H9 (cell line): ENCODE results near the gene MCTP2.

DNA sequence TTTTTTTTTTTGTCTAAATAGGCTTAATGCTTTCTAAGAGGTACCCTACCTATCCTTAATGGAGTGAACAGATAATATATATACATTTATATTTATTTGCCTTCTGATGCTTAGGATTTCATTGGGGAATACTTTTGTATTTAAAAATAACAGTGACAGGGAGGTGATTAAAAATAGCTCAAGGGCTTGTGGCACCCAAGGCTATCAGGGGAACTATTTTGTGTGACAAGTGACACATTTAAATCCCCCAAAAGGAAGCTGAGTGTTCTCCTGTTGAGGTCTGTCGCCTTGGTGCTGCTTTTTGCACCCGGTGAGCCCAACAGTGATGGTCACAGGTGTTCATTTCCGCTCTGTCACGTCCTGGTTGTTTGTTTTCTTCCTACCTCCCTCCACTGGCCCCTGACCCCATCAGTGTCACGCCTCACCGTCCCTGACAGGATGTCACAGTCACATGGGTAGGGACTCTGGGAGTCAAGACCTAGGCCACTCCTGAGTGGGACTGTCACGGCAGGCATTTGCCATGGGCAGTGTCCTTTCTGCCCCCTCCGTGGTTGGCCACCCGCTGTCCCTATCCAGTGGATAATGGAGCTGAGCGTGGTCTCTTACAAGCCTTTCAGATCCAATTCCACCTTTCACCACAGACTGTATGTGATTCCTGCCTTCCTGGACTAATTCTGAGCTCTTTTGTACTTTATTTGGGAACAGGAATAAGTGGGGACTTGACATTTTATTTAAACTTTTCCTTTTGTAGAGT, 11.2 kb downstream of the SLCO3A1 start:
- PRO-cap: no peak

DNA sequence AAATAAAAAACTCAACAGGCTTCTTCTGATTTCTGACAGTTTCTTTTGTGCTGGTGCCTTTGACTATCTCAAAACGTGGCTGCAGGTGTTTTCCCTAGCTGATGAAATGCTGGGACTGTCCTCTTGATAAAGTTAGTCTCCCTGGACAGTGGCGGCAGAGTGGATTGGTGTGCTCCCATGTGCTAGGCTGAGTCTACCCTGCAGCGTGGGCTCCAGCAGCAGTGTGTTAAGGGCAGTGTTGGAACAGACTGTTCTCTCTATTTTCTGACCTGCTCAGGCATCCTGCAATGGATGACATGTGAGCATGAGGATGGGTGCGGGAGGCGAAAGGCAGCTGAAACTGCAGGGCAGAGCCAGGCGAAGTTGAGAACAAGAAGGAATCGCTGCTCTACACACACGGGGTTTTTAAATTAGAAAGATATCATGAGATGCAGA, 44.0 kb downstream of the SLCO3A1 start:
- PRO-cap: no peak

DNA sequence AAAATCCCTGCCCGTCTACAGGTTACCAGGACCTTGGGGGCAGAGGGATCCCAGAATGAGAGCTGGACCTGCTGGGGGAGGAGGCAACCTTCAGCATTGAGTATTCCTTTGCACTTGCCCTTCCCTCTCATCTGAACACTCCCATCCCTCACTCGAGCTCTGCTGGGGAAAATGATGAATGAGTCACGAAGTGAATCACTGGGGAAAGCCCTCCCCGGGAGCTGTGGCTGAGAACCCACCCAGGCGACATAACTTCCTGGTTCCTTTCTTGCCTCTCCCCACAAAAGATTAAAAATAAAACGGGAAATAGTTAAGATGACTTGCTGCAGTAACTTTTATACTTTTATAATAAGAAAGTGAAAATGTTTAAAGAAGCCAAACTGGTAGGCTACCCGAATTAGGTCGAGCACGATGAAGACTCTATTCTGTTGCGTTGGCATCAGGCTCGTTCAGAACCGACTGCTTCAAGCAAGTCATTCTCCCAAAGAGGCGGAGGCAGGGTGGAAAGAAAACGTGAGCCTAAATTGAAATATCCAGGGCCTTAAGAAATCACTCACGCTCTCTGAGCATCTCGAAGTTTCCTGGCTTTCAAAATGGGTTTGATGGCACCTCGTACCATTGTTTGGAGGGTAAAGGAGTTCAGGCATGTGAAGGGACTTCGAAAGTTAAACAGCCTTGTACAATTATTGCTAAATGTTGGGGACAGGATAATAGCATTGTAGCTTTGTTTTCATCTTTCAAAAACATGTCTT, 216.3 kb downstream of the SLCO3A1 start:
- PRO-cap: no peak

DNA sequence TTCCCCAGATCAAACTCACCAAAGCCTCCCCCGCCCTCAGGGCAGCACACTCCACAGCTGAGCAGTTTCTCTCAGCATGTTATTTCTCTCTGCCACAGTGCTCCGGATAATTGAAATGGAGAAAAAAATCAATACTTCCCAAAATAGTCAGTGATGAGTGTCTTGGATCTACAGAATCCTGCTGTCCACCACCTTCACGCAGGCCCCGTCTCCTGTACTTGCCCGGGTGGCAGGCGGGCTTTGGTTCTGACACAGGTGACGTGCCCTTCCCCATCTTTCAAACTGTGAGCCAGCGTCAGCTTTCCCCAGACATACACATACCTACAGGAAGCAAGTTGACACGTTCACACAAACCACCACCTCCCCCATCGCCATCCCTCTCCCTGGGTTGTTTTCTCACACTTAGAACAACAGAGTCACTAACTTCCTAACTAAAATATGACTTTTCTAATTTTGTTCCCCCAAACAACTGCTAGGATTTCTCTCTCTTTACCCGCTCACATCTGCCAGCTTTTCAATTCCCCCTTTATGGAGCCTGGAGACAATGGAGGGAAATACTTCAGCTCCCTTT, 248.2 kb downstream of the SLCO3A1 start:
- PRO-cap: no peak

DNA sequence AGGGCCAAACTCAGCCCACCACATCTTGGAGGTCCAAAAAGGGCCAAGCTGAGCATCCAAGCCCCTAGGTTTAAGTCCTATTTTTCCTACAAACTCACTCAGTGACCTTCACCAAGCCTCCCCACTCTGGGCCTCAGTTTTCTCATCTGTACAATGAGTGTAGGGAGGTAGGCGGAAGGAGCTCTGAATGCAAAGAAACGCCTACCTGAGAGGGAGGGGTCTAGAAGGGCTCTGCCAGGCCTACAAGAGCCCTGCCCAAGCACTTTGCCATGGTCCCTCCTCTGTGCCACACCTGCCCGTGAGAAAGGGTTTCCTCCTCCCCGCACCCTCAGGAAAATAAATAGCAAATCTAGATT, 7.1 kb downstream of the FAM174B start:
- PRO-cap: no peak

DNA sequence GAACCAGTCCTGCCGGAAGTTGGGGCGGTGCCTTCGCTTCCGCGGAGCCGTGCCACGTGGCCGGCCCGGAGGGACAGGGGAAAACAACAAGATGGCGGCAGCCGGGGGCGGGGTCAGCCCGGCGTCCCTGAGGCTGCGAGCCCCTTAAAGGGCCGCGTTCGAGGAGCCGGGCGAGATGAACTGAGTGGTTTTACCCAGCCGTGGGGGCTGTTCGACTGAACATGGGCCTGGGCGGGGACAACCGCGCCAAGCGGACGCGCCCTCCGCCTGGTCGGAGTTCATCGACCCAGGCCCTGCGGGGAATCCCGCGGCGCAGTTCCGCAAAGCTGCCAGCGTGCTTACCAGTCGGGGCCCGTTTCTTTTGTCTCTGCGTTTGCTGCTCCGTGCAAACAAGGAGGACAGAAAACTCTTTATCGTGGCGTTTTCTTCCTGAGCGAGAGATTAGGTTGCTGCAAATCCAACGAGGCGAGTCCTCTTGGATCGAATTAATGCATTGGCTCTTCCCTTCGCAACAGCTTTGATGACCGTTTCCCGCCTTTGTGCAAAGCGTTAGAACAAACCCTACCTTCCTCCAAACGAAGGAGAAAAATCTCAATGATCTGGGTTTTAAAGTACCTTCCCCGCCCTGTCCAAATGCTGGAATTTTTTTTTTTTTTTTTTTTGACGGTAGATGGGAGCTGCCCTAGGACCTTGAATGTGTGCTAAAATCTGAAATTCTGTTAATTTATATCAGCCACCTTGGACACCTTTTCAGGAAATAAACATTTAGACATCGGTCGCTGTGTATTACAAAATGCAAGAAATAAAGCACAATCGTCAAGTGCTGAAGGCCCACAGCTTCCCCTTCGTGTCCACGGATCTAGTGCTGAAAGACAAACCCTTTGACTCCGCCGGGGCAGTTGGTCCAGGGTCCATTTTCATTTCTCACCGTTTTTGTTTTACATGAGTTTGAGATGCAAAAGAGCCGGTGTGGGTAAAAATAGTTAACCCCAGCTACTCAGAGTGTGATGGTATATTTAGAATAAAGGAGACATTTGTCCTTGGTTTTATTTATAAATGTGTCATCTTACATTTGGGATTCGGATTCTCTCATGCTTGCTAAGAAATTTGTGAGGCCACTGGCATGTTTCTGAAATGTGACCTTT, 90.4 kb upstream of the CHD2 start:
- PRO-cap: bidirectional peak, plus-strand start at position 173 of the sequence, minus-strand start at position 182 of the sequence; bidirectional peak, plus-strand start at position 898 of the sequence, minus-strand start at position 861 of the sequence

- PRO-cap: bidirectional peak, plus-strand start at chr15:92903411, minus-strand start at chr15:92903368
Observed at GRCh38 chr15:92902533-92903603, 2.7 kb downstream of the CHD2 start.

DNA sequence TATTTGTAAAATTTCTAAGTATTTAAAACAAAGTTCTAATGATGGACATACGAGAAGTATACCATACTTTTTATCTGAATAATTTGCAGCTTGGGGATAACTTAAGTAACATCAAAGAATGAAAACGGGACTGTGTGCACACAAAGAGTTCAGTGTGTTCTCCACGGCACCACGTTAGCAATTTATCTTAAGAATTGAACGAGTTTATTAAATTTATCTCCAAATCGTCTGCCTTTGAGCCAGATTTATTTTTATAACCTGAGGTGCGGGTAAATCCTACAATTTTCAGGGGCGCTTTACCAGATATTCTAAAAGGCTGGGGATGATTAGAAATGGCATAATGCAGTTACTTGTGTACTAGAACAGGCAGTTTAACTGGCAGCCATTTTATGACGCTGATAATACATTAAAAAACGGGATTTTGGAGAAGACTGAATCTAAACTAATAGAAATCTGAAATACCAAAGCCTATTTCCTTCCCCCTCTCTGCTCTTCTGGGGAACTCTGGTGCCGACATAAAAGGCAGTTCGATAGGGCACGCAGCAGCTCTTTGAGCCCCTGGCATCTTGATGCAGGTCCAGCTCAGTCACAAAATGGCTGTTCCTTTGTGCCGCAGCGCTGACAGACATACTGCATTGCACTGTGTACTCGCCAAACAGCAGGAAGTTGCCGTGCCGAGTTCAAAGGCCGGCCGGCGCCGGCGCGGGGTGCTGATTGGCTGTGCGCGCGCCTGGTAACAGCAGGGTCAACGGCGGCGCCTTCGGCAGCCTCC, 3.7 kb downstream of the CHD2 start:
- PRO-cap: bidirectional peak, plus-strand start at position 143 of the sequence, minus-strand start at position 156 of the sequence; bidirectional peak, plus-strand start outside the sequence, minus-strand start at position 590 of the sequence

- PRO-cap: bidirectional peak, plus-strand start at chr15:92904515, minus-strand start at chr15:92904193
Observed at GRCh38 chr15:92904376-92904941, 4.3 kb downstream of the CHD2 start.

- PRO-cap: no peak
Observed at GRCh38 chr15:92937433-92937667, 37.2 kb downstream of the CHD2 start.

DNA sequence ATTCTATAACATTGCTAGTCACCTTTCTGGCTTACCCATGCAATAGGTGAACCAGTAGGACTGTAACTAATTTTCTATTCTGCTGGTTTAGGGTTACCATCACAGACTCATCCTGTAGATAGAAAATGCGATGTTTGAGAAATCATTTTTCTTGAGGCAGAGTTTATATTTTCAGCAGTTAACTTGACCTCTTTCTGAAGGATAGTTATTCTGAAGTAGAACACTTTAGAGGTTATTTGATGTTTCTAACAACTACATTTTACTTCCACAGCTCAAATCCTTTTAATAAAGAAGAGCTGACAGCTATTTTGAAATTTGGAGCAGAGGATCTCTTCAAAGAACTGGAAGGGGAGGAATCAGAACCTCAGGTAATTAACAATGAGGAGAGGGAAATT, 80.4 kb downstream of the CHD2 start:
- PRO-cap: no peak

GRCh38 chr15:93331593-93332154, 242.7 kb upstream of the RGMA start:
- PRO-cap: unidirectional peak, plus-strand start at chr15:93331874

DNA sequence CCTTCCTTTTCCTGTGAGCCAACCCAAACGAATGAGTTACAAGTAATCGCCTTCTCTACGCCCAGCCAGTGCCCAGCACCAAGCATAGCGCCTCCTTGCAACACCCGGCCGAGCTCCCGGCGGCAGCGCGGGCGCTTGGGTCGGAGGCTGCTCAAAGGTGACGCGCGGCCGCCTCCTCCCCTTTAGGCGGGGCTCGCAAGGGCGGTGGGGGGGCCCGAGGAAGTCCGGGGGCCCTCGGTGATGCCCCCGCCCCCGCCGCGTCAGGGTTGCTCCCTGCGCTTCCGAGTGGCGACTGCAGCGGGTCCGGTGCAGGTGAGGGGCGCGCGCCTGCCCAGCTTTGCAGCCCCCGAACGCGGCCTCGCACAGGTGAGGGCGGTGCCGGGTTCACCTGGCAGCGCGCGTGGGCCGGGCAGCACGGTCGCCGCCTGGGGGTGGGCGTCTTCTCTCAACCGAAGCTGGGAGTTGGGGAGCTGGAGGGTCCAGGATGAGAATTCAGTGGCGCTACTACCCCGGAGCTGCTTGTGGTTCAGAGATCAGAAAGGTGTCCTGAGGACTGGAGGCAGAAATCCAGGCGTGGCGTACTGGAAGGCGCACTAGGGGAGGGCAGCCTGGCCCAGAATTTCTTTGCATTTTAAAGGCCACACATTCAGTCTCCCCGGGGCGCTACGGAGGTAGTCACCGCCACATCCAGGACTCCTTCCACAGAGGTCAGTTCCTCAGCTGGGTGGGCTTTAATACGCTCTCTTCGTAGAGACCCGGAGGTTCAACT, at the start of gene MCTP2:
Gene MCTP2, plus strand, starts transcription at position 263 of the 769 bp plus-strand sequence.
- PRO-cap: bidirectional peak, plus-strand start at position 297 of the sequence, minus-strand start at position 116 of the sequence; bidirectional peak, plus-strand start at position 529 of the sequence, minus-strand start at position 548 of the sequence

DNA sequence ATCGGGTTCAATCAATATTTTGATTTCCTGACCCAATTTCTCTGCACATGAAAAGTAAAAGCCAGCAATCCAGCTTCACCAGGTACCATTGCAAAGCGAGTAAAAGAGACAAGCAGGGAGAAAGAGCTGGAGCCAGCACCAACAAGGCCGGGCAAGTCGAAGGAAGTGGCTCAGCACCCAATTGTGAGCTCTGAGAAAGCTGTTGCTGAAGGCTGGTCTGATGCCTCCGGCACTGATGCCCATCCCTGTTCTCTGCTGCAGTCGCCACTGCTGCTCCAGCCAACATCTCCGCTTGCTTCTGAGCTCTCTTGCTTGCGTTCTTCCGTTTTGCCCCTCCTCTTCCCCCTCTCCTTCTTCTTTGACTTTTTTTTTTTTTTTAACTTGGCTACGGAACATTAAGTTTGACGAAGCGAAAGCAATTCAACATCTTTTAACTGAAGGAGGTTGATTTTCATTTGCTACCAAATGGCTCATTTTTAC, 442.9 kb downstream of the MCTP2 start:
- PRO-cap: no peak

GRCh38 chr15:94965197-94965642, 733.9 kb downstream of the MCTP2 start:
- PRO-cap: no peak

GRCh38 chr15:95277331-95277823, 1046.0 kb downstream of the MCTP2 start:
- PRO-cap: no peak

DNA sequence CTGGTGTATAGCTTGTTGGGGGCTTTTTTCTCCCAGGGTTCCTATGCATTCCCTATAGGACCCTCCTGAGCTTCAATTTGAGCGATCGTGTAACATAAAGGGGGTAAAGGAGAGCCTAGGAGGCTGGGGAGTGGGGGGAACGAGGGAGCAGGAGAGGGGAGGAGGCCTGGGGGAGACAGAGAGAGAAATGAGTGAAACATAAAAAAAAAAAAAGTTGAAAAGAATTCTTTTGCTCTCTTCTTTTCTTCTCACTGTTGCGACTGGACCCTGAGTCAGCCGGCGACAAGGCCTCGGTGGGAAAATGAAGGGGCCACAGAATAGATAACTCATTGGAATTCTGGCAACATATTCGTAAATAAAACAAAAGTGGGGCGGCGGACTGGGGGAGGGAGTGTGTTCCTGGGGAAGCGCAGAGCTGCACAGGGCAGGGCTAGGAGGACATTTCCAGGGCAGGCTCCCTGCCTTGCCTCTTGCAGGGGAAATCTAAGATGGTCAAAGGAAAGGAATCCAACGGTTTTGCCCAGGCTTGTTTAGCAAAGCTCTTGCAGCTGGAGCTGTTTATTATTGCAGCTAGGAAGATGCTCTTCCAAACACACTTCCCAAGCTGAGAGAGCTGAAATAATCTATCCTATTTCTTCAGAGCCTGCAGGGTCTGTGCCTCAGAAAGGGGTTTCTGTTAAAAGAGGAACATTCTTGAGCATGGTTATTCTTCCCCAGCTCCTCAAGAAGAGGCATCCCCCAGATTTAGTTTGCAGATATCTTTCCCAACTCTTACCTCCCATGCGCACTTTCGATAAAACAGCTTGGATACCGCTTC, 1042.8 kb upstream of the NR2F2 start:
- PRO-cap: no peak

DNA sequence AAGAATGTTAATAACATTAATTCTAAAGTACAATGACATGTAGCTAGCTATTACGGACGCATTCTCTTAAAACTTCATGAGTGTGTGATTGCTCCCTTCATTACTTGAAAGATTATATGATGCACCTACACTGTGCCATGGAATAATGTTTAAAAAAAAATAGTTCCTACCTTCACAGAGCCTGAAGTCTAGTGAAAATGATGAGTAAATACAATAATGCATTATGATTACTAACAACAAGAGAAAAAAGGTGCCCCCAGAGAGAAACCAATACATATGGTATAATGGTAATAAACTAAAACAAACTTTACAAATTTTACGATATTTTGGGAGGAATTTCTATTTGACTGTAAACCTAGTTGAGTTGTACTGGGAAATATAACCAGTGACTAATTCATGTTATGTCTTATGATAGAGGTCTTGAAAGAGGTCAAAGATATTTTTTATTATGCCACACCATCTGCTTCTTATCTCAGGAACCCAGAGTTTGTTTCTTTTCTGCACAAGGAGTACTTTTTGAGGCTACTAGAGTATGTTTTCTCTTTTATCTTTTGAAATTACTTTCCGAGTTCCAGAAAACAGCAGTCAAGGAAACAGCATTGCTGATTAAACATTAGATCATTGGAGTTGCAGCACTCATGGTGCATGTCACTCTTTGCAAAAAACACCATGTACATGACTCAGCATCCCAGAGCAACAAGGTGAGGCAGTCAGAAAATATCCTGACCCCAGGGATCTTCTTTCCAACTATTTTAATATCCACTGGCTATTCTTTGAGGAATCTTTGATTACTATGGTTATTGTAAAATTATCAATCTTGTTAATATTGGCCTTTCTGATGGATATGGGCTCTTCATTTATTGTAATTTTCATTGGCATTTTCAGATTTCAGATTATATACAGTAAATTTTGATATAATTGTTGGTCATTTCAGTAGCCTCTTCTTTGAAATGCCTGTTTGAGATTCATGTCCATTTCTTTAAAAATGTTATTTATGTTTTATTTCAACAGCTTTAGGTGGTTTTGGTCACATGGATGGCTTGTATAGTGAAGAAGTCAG, 645.8 kb upstream of the NR2F2 start:
- PRO-cap: no peak

- PRO-cap: no peak
Observed at GRCh38 chr15:95875013-95875542, 455.4 kb upstream of the NR2F2 start.

DNA sequence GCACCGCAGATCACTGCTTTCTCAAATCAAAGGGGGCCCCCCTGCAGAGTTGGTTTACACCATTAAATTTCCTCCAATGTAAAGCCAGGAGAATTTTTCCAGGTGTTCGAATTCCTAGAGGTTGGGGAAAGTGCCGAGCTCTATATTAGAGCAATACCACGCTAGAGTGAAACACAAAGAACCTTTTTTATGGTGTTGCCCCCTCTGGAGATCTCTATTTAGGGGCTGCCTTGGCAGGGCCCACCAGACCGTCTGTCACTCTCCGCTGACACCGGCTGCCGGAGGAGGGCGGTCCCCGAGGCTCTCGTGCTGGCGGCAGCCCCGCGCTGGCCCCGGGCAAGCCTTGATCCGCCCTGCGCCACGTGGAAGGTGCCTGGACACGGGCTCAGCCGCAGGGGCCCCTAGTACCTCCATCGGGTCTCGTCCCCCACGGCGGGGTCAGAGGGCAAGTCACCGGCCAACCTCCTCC, 277.8 kb upstream of the NR2F2 start:
- PRO-cap: no peak